Penis (tissue), 1 donor: ENCODE results near the genes OR6C4, RDH5, RPL41, MYL6B, RNF41 and ATP5F1B.

DNA sequence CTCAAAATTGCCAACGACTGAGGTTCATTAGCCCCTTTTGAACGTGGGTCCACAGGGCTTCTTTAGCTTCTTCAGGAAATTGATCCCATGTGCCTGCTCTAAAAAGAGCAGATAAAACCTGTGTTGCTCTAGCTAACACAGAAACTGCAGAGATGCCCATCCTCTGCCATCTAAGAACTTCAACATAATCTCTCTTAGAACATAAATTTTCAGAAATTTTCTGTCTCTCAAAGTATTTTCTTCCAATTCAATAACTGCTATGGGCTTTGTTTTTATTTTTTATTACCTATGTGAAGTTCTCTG, at the start of gene OR6C4:
OR6C4 (plus strand) TSS at position 151 of the 303 bp plus-strand sequence.
- PRO-cap: no peak

DNA sequence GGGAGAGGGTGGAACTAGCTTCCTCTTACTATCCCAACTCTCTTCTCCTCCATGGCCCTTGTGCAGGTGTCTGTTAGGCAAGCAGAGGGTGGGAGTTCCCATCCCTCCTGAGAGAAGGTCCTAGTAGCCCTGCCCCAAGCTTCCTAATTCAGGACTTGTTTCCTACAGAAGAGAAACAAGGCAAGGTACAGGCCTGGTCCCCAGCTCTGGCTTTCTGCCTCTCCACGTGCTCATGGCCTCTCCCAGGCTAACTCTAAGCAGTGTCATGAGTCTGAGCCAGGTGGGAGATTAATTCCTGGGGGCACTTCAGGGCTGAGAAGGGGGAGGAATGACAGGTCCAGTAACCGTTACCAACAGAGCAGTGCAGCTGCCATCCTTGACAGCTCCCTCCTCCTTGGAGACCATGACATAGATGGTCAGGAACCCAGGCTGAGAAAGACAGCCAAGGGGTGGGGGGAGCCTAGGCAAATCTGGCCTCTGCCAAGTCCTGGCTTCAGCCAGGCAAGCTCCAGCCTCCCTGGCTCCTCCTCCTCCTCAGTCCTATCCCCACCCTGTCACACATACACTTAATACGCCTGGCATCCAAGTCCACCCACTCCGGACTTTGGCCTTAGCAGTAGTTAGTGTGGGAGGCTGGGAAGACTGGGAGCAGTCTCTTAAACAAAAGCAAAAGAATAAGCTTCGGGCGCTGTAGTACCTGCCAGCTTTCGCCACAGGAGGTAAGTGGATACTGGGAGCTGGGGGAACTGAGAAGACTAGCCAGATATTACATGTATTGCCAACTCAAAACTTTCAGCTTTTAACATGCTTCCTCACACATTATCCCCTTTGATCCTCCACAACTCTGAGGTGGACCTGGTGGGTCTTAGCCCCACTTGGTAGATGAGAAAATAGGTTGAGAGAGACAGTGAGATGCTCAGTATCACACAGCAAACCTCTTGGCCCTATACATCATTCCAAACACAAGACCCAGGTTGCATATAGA, at the start of gene RDH5:
RDH5 (plus strand) TSS at position 595 of the 985 bp plus-strand sequence.
- PRO-cap: bidirectional peak, plus-strand start at position 623 of the sequence, minus-strand start at position 396 of the sequence

GRCh38 chr12:55772250-55772742, 29.4 kb downstream of the GDF11 start:
- PRO-cap: no peak

GRCh38 chr12:55909160-55909760, 18.4 kb downstream of the PYM1 start:
- PRO-cap: no peak

DNA sequence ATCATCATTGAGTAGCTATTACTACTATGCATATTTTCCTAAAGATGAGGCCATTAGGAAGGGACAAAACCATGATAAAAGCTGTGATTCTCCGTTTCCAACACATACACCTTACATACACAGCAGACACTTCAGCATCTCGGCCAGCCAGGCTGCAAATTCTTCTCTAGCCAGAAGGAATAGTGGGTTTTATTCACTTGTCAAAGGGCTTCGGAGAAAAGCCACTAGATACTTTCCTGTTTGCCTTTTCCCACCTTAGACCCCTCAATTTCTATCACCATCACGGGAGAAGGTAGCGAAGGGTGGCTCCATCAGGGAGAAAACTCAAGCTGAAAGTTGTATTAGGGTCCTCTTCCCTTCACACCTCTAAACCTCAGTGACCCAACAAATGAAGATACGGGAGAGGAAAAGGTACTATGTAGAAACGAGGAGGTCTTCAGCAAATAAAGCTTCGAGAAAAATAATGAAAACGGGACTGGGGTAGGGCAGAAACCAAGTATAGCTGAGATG, 1.4 kb downstream of the PYM1 start:
- PRO-cap: no peak

GRCh38 chr12:55934038-55934356, 3.0 kb downstream of the DGKA start:
- PRO-cap: no peak

GRCh38 chr12:55994304-55994776, 2.7 kb upstream of the SUOX start:
- PRO-cap: no peak

DNA sequence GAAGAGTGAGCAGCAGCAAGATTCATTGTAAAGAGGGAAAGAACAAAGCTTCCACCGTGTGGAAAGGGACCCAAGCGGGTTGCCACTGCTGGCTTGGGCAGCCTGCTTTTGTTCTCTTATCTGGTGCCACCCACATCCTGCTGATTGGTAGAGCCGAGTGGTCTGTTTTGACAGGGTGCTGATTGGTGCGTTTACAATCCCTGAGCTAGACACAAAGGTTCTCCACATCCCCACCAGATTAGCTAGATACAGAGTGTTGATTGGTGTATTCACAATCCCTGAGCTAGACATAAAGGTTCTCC, 2.5 kb downstream of the SUOX start:
- PRO-cap: no peak

GRCh38 chr12:56103891-56104240, 493 bp upstream of the PA2G4 start:
- PRO-cap: bidirectional peak, plus-strand start at chr12:56104661, minus-strand start at chr12:56104203

DNA sequence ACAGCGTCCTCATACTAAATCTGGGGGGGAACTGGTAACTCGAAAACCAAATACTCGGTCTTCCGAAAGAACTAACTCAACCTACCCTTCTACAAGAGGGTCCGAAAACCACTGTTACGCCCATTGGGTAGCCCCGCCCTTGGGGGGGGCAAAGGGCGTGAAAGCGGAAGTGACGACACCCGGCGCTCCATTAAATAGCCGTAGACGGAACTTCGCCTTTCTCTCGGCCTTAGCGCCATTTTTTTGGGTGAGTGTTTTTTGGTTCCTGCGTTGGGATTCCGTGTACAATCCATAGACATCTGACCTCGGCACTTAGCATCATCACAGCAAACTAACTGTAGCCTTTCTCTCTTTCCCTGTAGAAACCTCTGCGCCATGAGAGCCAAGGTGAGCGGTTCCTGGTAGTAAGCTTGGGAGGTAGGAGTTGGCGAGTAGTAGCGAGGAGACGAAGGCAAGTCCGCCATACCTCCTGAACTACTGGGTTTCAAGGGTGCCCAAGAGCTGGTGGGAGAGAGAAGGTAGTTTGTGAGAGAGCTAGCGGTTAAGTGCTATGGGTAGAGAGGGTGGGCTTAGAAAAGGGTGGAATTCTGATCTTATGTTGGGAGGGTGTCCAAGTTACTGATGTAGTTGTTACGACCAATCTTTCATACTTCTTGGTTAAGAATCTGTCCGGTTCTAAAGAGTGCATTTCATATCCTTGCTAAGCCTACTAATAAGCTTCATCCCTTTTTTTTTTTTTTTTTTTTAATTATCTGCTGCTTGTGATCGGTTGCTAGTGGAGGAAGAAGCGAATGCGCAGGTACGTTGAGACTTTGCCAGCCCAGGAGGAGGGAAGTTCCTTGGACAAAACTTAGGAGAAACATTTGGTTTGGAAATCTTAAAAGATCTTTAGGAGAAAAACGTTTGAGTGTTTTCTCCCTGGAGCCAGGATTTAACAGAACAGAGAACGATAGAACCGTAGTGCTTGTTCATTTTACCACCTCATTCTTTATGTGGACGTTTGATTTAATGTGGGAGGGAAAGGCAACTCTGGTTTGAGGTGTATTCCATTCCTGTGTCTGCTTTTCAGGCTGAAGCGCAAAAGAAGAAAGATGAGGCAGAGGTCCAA, at the start of gene RPL41:
RPL41 (plus strand) TSS at position 221 of the 1,108 bp plus-strand sequence.
- PRO-cap: bidirectional peak, plus-strand start at position 221 of the sequence, minus-strand start outside the sequence; bidirectional peak, plus-strand start at position 768 of the sequence, minus-strand start at position 476 of the sequence

DNA sequence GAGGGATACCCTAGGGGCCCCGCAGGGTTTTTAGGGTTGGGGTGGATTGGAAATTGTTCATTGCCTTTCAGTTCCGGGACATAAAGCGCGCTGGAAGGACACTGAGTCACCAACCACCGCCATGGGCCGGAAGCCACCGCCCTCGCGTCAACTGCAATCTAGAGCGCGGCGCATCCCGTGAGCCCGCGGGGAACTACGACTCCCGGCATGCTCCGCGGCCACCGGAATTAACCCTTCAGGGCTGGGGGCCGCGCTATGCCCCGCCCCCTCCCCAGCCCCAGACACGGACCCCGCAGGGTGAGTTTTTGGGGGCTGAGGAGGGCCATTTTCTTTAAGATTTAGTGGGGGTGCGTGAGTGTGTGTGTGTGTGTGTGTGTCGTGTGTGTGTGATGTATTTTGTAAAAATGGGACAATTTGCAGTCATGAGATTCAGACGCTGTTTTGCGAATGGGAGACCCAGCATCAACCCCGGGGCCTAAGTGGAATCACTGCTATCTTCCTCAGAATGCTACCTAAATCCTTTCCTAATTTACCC, at the start of gene MYL6B:
MYL6B (plus strand) TSS at position 253 of the 535 bp plus-strand sequence.
- PRO-cap: bidirectional peak, plus-strand start at position 263 of the sequence, minus-strand start at position 82 of the sequence

DNA sequence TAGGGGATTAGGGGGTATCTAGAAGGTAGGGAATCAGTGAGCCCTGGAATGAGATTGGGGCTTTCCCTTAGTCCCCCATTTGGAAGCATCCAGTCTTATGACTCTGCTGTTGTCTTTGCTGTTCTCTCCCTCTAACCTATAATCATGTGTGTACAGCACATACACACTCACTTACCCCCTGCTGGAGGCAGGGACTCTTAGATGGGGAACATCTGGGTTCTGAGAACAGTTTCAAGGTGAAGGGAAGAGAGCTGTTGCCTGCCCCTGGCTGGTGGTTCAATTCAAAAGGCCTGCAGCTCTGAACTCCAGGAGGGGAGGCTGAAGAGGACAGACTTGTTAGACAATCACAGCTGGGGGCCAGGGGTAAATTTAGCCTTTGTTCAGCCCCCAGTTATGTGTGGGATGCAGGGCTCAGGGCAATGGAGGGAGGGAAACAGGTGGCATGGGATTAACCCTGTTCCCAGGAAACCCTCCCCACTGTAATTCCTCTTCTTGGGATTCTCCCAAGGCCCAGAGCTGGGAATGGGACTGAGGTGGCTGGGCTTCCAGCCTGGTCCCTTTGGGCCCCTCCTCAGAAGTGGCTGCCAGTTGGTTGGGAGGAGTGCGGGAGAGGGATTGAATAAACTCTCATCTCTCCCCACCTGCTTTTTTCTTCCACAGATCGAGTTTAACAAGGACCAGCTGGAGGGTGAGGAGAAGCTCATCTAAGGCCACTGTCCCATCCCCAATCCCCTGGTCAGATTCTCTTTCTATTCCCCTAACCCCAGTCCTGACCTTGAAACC, 2.0 kb downstream of the MYL6B start:
- PRO-cap: no peak

DNA sequence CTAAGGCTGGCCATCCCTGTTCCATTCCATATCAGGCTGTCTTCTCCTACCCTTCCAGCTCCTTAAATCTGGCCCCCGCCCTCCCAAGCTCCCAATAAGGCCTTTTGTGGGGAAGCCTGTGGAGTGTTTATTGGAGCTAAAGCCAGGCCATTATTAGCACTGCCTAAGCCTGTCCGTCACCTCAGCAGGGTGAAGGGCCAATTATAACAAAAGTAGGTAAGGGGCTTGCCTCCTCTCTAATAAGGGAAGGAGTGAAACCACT, 3.6 kb downstream of the MYL6 start:
- PRO-cap: no peak

DNA sequence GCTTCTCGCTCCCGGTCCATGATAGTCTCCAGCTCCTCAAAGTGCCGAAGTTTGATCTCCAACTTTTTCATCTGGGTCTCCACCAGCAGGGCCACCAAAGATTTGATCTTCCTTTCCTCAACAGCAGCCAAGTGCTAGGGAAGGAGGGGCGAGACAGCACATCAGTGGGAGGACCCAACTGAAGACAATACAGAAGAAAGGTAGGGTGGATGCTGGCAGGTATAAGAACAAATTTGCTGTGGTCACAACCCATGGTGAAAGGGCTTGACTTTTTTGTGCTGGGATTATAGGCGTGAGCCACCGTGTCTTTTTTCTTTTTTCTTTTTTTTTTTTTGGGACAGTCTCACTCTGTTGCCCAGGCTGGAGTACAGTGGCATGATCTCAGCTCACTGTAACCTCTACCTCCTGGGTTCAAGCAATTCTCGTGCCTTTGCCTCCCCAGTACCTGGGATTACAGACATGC, 9.9 kb downstream of the MYL6 start:
- PRO-cap: no peak

DNA sequence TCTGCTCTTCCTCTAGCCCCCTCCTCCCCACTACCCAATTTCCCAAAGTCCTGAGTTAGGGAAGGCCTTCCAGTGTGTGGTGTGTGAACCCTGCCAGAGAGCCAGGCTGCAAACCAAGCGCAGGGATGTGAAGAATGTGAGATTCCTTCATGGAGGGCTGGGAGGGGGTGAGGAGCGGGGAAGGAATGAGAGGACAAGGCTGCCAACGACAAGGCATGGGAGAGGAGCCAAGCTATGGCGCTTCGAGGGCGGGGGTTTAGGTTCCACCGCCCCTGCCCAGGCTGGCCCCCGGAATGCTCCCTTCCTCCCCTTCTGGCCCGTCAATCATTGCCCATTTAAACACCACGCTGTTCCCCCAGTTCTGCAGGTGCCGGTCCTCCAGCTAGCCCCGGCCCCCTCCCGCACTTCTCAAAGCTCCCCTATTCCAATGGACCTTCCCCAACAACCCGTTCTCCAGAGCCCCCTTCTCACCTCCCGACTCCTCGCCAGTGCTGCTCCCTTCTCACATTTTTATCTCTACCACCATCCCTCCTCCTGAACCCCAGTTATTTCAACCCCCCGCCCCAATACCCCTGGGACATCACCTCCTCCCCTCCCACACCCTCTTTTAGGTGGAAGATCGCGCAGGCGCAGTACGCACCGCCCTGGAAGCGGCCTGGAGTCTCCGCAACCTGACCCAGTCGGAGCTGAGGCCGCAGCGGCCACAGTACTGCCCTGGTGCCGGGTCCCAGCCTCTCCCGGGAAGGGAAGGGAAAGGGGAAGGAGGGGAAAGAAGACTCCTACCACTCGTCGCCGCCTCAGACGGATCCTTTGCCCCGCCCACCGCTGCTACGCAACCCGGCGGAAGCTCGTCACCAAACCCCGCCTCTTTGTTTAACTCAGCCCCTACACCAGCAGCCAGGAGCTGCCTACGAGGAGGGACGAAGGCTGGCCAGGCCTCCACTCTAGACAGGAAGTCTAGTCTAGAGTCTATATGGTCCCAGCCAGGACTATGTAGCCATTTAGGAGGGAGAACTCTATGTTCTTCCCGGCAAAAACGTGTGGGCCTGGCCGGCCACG, at the start of gene RNF41:
RNF41 (minus strand) TSS at position 803 of the 1,059 bp plus-strand sequence.
- PRO-cap: bidirectional peak, plus-strand start at position 893 of the sequence, minus-strand start at position 803 of the sequence

DNA sequence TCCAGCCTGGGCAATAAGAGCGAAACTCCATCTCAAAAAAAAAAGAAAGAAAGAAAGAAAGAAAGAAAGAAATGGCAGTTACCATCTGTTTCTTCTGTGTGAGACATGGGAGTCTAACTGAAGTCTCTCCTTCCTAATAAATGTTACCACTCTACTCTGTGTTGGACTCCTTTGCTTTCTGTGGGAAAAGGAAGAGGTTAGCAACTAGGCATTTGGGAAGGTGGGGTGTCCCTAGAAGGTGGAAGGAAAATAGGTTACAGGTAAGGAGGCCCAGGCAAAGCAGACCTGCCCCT, 204 bp upstream of the SLC39A5 start:
- PRO-cap: no peak

DNA sequence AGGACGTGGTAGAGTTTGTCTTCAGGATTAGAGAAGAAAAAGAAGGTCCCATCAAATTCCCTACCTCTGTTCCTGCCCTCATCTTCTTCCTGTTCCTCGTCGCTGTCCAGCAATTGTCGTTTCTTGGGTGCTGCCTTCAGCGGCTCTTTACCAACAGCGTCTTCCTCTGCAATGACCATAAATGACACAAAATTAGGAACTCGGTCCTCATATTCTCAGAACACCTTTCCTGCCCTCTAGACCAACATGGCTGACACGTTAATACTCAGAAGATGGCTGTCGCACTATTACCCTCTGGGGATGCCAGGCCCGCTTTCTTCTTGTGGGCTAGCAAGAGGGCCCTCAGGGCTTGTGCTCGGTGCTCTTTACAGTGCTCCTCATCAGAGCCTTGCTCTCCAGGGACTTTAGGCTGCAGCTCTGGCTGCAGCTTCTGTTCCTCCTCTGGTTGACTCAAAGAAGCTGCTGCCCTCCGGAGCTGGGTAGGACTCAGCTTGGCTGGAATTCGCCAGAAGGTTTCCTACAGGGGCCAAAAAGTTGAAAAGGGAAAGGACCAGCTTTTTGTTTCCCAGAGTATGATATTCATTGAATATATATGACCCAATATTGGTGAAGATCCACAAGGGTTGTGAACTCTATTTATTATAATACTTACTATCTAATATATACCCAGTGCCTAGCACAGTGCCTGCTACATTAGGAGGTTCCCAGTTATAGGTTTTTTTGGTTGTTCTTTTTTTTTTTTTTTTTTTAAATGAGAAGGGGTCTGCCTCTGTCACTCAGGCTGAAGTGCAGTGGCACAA, 31.2 kb downstream of the TIMELESS start:
- PRO-cap: no peak

DNA sequence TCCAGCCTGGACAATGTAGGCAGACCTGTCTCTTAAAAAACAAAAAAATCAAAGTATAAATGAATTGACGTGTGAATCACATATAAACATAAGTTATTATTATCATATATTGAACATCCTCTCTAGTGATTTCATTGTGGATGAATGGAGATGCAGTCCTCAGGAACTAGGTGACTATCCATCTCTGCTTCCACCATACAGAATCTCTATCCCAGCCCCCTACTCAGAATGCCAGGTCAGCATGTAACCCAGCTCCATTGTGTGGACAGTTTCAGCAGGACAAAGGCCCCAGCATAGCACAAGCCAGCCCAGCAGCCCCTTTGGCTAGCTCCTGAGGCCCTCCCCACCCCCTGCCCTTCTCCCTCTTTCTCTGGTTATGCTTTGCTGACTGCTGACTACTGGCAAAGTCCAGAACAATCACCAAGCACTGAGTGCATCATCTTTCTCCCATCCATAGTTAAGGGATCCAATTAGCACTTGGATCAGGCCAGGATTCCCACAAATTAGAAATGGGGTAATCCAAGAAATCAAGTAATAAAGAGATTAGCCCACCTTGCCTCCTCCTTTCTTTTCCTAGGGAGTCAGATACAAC, 5.8 kb upstream of the SPRYD4 start:
- PRO-cap: no peak

DNA sequence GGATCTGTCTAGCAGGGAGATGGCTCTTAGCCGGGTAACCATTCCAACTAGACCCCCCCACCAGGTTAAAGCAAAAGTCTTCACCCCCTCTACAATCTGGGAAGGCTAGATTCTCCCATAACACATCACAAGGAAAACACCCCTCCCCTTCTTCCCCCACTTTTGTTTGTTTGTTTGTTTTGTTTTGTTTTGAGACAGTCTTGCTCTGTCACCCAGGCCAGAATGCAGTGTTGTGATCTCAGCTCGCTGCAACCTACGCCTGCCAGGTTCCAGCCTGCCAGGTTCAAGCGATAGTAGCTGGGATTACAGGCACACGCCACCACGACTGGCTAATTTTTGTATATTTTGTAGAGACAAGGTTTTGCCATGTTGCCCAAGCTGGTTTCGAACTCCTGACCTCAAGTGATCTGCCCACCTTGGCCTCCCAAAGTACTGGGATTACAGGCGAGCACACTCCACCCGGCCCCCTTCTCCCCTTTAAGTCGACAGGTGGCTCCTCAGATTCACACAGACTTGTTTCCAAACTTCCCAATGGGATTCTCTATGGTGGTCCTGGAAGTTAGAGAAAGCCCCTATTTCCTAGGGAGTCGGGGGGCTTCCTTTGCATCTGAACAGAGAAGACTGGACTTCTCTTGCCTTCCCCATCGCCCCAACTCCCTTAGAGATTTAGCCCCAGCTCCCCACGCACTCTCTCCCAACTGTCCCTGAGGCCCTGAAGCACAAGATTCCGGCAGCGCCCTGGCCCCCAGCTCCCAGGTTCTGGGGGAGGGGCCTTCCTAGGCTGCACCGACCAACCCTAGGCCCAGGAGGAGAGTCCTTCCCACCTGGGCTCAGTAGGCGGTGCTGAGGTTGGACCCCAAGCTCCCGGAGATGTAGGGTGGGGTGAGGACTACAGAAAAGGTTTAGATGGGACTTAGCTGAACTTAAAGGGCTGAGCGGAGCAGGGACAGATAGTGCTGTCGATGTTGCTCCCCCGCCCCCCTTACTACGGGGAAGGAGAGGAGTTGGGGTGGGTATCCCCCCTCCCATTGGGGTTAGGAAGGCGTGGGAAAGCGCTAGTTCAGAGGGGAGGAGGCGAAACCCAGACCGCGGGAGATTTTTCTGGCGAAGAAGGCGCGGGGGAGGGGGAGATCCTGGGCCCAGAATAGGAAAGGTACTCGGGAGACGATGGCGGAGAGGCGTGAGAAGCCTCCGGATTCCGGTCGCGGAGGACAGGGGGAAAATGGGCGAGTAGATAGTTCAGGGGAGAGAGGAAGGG, 3.9 kb upstream of the BAZ2A start:
- PRO-cap: bidirectional peak, plus-strand start at position 926 of the sequence, minus-strand start at position 714 of the sequence

DNA sequence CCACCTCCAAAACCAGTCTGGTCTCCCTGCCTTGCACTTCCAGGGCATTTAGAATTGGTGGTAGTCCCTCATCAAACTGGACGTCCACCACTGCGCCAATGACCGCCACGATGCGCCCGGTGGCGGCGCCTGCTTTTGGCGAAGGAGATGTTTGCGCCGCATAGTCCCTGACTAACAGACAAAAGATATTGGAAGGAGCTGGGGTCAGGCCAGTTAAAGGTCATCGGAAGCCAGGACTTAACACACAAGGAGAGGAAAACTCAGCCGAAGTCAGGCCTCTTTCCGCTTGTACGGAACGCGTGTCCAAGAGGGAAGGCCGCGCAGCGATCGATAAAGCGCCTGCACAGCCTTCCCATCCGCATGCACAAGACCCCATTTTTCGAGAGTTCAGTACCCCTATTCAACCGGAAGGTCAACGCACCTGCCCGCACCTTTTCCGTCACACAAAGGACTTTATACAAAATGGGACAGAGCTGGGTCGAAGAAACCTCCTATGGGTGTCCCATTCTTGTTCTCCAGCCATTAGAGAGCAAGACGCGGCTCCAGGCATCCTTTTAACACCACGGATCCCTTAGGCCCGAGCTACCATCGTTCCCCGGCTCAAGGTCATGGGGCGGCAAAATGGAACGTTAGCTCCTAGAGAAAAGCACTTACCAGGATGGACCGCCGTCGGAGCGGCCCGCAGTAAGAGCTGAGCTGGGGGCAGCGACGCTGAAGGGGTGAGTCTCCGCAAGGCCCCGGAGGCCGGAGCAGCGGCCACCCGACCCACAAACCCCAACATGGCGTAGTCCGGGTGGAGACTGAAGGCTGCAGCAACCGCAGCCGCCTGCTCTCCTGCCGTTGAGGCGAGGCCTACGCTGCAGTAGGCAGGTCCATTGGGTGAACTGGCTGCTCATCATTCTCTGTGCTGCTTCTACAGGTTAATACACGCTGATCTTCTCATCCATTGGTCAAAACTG, at the start of gene ATP5F1B:
ATP5F1B (minus strand) TSS at position 802 of the 959 bp plus-strand sequence.
- PRO-cap: unidirectional peak, plus-strand start at position 90 of the sequence; bidirectional peak, plus-strand start outside the sequence, minus-strand start at position 781 of the sequence